ENCODE measurements around the genes FAM151A and TTC4.

DNA sequence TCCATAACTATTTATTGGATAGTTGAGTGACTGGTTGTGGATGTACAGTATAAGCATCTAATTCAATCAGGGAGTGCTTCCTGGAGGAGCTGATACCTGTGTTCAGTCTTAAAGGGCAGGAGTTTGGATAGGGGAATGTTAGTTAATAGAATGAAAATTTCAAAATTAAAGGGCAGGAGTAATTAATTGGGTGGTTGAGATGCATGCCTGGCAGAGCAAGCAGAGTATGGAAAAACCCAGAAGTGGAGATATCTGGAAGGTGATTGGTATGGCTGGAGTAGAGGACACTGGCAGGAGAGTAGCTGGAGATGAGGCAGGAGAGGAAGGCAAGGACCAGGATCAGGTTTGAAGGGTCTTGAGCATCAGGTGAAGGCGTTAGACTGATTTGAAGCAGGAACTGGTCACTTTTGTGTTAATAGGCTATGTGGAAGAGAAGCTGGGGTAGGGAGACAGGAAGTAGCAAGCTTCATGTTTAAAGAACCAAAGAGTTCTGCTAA is 45.3 kb downstream of the TCEANC2 start:
- PRO-cap = no peak

GRCh38 chr1:54226282-54227038 is 26.5 kb downstream of the MRPL37 start:
- PRO-cap = no peak

DNA sequence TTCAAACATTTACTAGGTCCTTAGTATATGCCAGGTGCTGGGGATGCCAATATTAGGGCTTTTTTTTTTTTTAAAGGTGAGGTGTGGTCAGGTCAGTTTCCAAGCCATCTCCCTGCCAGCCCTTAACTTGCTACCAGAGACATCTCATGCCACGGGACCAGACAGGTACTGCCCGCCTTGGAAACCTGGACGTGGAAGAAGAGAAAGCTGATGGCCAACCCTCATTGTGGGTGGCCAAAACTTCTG is 78.2 kb downstream of the MRPL37 start:
- PRO-cap = no peak

GRCh38 chr1:54327213-54328033 is 127.5 kb downstream of the MRPL37 start:
- PRO-cap = no peak

GRCh38 chr1:54329230-54330142 is 129.5 kb downstream of the MRPL37 start:
- PRO-cap = unidirectional peak, plus-strand start at chr1:54329852

GRCh38 chr1:54332719-54333498 is 132.9 kb downstream of the MRPL37 start:
- PRO-cap = no peak

- PRO-cap = no peak
These were observed 148.3 kb downstream of the MRPL37 start for GRCh38 chr1:54347944-54348931.

- PRO-cap = no peak
These were observed 162.9 kb downstream of the MRPL37 start for GRCh38 chr1:54362857-54363286.

- PRO-cap = bidirectional peak, plus-strand start at chr1:54408504, minus-strand start at chr1:54408406
These were observed 139.8 kb upstream of the ACOT11 start for GRCh38 chr1:54408278-54408600.

DNA sequence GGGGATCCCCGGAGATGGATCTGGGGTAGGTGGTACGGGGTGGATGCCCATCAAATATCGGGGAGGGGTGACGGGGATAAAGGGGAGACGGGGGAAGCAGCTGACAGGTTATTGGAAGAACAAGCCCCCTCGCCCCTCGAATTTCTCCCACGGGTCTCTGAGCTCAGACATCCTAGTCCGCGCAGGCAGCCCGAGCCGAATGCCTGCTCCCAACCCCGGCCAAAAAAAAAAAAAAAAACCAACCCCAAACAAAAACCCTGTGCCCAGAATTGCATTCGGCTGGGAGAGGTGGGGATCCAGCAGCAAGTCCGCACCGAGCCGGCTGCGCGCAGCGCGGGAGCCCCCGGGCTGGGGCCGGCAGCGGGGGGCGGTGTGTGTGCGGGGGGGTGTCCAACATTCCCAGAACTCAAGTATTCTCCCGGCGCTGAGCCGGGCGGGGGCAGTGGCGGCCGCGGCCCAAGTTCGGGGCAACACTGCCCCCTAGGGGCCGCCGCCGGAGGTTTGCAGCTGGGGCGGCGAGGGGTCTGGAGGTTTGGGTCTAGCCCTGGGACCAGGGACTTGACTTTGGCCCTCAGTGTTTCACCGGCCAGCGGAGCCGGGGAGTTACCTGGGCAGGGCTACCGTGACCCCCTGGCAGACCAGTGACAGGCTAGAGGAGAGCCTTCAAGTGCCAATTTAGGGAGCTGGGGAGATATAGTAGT is 58.8 kb upstream of the ACOT11 start:
- PRO-cap = bidirectional peak, plus-strand start at position 173 of the sequence, minus-strand start at position 201 of the sequence; unidirectional peak, minus-strand start at position 335 of the sequence

DNA sequence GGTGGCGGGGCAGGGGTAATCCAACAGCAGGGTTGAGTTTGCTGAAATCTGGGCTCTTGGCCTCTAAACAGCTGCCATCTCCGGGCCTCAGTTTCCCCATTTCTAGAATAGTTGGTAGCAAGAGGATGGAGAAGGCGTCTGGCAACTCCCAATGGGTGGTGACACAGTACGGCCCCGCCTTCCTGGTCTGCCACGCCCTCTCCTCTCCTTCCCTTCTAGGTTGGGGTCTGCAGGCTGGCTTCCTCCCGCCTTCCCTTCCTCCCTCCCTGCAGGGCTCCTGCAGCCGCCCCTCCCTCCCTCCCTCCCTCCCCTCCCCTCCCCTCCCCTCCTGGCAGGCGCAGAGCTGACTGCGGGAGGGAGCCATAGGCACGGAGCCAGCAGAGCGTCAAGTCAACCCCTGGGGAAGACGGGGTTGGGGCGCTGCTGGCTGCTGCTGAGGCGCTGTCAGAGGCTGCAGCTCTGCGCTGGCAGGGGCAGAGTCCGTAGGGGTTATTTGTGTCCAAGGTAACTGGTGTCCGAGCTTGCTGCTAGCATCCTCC is 57.7 kb upstream of the ACOT11 start:
- PRO-cap = no peak

DNA sequence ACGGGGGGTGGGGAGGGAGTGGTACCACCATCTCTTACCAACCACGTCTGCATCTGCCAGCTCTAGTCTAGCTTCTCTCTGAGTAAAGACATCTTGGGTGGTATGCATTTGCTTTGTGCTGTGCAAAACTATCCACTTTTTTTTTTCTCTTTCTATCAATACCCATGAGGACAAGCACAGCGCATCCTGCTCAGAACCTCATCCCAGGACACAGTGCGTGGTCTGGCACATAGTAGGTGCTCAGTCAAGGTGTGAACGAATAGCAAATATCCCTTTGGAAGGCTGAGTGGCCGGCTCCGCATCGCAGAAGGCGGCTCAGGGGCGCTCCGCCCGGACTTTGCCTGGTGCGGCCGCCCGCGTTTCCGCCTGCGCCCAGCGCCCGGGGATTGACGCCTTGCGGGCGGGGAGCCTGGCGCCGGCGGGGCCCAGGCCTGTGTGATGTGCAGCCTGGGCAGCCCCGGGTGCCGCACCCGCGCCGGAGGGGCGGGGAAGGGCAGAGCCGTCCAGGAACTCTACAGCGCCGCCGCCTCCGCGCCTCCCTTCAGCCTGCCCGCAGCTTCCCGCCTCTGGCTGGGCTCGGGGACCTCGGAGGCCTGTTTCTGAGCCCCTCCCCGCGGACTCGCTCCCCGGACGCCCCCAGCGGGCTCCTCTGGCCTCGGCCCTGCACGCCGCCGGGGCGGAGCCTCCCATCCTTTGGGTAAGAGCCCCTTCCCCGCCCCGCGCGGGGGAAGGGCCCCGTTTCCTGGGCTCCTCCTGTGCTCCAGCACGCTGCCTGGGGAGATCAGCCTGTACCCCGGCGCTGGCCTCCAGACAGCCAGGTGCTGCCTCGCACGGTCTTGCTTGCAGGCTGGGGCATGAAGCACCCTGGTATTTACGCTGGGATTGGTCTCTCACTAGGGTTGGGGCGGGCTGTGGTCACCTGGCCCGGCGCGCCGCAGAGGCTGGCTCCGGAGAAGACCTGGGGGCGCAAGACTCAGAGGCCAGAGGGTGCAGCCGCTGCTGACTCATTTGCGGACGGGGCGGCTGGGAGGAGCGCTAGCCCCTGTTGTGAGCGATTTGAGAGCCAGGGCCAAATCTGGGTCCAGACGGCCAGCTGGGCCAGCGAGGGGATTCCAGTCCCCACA is 5.9 kb upstream of the ACOT11 start:
- PRO-cap = bidirectional peak, plus-strand start at position 304 of the sequence, minus-strand start at position 83 of the sequence; bidirectional peak, plus-strand start at position 496 of the sequence, minus-strand start at position 568 of the sequence; bidirectional peak, plus-strand start at position 952 of the sequence, minus-strand start at position 651 of the sequence

DNA sequence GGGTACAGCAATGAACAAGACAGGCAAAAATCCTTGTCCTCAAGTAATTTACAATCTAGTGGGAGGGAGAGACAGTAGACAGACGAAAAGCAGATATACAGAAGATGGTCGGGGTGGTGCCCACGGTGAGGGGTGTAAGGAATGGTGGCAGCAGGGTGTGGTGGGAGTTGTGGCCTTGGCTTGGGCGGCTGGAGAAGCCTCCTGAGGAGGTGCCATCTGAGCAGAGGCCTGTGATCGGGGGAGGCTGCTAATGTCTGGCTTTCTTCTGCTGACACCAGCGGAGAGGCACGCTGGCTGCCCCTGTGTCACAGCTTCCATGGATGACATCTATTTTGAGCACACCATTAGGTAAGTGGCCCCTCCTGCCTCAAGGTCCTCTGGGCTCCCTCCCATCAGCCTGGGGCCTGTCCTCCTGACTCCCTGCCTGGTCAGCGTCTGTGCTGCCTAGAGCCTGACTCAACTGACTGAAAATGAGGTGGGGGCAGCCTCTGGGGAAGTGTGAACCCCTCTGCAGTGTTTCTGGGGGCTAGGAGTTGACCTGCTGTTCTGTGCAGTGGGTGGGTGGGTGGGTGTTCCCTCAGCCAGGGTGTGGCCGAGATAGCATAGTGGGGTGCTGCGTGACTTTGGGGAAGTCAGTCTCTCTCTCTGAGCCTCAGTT is 37.6 kb downstream of the FAM151A start:
- PRO-cap = no peak

- PRO-cap = no peak
These were observed at the start of gene FAM151A for GRCh38 chr1:54623192-54623916. Gene FAM151A, minus strand, starts transcription at chr1:54623525.

DNA sequence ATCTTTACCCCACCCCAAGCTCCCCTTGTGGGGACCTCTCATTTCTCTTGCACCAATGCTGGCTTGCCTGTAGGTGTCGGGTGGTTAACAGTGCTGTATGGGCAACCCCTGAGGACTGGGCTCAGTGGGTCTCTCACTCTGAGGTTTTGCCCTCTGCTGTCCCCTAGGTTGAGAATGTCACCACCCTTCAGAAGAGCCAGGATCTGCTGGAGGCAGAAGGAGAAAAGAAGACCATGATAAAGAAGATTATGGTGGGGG is 27.0 kb downstream of the MROH7 start:
- PRO-cap = no peak

- PRO-cap = bidirectional peak, plus-strand start at chr1:54715865, minus-strand start at chr1:54715728
These were observed at the start of gene TTC4 for GRCh38 chr1:54715230-54716491. Gene TTC4, plus strand, starts transcription at chr1:54715861.

DNA sequence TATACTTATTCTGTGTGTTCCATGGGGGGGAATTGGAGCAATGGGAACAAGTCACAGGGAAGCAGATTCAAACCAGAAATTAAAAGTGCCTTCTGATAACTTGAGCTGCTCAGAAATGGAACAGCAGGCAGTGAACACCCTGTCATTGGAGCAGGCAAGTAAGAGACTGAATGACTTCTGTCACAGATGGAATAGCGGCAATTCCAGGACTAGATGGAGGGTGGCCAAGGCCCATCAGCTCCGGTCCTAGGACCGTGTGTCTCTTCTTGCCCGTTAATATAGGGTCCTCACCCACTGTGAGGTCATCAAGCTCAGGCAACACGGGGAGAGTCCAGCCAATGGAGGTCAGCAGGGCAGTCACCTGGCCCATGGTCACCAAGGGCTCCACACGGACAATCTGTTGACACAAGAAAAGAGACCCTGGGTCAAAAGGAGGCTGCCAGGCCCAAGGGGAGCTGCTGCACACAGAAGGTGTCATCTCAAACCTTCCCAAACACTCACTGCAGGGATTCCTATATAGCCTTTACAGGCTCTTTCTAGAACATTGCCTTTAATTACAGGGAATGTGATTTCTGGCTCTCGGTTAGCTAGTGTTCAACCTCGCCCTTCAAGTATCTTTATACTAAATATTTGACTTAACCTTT is 11.2 kb downstream of the DHCR24 start:
- PRO-cap = no peak

GRCh38 chr1:54883074-54883836 is 3.7 kb downstream of the DHCR24 start:
- PRO-cap = no peak

DNA sequence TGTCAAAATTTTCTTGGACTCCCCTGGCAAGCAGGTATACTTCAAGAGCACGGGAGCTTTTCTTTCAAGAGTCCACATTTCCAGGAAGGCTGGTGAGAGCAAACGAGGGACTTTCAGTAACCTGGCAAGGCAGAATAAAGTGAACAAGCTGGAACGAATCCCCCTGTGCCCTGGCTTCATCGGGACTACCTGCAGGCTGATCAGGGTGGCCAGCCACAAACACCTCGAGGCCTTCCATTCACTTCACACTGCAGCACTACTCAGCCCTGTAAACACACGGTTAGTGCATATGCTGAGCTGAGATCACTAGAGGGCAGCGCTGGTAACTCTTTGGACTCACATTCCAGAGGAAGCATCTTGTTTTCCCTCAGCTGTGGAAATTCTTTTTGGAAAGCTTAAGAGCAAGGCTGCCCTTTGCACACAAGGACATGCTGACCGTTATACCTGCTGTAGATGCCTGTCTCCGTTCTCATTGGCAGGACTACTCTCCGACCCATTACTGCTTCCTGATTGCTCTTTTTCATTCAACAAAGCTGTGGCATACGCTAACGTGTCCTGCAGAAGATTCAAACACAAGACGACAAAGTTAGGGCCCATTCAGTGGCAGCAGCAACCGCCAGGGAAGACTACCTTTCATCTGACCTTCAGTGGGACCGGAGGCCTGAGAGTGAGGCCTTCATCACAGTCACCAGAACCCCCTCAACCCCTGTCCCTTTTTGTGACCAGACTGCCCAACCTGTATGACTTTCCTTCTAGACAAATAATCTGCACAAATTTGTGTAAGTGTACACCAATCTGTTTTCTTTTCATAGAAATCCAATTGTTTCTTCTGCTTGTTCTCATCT is 32.2 kb downstream of the PCSK9 start:
- PRO-cap = no peak

DNA sequence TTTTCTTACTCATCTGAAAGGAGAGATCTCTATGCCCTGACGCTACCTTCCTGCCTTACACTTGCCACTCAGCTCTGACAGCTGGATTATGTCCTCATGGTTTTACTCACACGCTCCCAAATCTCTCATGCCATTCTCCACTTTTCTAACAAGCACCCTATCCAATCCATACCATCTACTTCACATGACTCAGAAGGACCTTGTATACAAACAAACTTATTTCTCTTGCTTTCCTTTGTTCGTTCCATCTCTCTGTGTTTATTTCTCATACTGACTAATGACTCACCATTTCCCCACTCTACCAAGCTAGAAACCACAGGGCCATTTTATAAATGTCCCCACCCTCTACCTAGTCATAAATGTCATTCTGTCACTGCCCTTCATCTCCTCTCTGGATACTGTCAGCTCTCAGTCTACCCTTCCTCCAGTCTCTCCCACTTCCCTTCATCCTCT is 87.3 kb downstream of the USP24 start:
- PRO-cap = no peak

Data from endothelial cell (in vitro differentiated cells).